ENCODE data around the genes RHBDD3 and SEC14L2.

- PRO-cap: no peak
Measured at GRCh38 chr22:28892111-28892545, 8.8 kb downstream of the ZNRF3 start.

- PRO-cap: no peak
Measured at GRCh38 chr22:29004573-29005510, 56.8 kb downstream of the C22orf31 start.

- PRO-cap: no peak
Measured at GRCh38 chr22:29117771-29118321, 45.0 kb downstream of the KREMEN1 start.

DNA sequence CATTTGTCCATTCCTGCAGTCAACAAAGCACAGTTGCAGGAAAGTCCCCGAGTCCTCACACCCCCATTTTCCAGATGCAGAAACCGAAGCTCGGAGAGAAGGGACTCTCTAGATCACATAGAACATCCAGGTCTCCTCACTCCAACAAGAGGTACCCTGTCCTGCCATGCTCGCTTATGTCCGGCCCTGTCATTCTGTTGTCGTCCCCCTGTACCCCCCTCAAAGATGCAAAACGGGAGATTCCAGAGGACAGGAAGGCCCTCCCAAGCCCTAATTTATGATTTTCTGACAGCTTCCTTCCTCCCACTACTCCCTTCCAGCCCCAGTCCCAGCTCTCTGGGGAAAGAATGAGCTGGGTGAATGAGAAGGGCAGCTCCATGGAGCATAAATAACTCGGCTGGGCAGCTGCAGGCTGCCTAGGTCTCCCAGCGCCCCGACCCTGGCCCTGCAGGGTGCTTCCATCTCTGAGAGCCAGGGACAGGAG is 4.0 kb upstream of the EMID1 start:
- PRO-cap: no peak

DNA sequence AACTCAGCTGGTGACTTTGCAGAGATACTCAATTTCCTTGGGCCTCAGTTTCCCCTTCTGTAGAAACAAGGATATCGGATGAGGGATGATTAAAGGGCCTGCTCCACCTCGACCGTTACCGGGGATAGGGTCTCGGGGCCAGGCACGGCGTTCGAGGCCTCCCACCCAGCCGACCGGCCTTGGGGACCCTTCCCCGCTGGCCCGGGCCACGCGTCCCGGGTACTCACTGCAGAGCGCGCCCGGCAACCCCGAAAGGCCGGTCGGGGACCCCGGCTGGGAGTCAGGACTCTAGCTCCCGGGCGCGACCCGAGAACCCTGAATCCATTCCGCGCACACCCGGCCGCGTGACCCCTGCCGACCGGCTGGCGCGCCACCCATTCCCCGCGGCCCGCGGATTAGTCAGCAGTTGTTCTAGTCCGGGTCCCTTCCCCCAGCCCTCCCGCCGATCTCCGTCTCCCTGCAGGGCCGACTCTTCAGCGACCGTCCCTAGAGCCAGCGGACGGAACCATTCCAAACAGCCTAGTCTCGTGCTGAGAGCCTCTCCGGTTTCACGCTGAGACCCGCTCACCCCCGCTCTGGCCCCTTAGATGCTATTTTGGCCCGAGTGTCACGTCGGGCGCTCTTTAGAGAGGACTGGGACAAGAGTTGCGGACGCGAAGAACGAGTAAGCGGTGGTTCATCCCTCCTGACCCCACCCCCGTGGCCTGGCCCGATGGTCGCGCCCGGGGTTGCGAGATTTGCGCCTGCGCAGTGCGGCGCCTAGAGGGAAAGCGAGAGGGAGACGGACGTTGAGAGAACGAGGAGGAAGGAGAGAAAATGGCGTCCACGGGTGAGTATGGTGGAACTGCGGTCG is at the start of gene RHBDD3:
Gene RHBDD3 (minus strand): TSS at position 461 of the 853 bp plus-strand sequence.
- PRO-cap: unidirectional peak, minus-strand start at position 228 of the sequence; bidirectional peak, plus-strand start at position 748 of the sequence, minus-strand start at position 451 of the sequence

- PRO-cap: no peak
Measured at GRCh38 chr22:29269074-29269305, 922 bp downstream of the EWSR1 start.

GRCh38 chr22:29307191-29307479 is 685 bp downstream of the GAS2L1 start:
- PRO-cap: no peak

DNA sequence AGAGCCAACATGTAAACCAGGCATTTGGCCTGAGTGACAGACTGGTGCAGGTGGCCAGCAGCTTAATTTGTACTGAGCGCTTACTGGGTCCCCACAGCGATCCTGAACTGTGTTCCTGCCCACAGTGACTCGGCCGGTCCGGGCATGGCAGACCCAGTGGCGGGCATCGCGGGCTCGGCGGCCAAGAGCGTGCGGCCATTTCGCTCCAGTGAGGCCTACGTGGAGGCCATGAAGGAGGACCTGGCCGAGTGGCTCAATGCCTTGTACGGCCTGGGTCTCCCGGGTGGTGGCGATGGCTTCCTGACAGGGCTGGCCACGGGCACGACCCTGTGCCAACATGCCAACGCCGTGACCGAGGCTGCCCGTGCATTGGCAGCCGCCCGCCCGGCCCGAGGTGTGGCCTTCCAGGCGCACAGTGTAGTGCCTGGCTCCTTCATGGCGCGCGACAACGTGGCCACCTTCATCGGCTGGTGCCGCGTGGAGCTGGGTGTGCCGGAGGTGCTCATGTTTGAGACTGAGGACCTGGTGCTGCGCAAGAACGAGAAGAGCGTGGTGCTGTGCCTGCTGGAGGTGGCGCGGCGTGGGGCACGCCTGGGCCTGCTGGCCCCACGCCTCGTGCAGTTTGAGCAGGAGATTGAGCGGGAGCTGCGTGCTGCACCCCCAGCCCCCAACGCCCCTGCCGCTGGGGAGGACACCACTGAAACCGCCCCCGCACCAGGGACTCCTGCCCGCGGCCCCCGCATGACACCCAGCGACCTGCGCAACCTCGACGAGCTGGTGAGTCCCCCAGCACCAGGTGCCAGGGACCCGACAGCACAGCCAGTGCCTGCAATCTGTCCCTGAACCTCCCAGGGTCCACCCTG is 1.7 kb downstream of the GAS2L1 start:
- PRO-cap: no peak

- PRO-cap: no peak
Measured at GRCh38 chr22:29346608-29347209, 31.2 kb upstream of the RASL10A start.

- PRO-cap: no peak
Measured at GRCh38 chr22:29579963-29580187, 1.0 kb downstream of the NIPSNAP1 start.

DNA sequence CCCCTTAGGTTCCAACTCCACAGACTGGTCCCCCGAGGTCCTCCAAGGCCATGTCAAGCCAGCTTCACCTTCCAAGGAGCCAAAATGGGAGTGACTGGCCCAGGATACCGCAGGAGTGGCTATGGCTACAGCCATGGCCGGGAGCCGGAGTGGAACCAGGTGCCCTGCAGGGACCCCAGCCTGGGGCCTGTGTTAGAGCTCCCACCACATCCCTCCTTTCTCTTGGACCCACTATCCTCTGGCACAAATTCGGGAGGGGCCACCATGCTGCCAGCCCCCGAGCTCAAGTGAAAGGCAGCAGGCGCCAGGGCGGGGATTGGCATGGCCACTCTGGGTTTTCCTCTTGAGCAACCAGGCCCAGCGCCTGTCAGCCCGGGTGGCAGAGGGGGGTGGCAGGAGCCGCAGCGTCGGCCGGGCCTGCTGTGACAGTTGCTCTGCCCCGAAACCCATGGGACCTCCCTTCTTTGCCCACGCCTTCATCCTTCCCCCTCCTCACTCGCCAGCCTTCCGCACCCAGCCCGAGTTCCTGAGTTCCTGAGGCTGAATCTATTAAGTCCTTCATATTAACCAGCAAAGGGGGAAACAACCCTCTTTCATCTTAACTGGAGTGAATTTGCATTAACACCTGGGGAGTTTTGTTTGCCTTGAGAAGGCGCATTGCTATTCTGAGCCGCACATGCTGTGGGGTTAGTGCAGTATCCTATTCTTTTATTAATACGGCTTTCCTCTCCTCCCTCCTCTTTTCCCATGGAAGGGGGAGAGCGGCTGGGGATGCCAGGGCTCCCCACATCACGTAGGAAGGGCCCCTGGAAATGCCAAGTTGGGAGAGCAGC is 16.8 kb upstream of the CABP7 start:
- PRO-cap: no peak

DNA sequence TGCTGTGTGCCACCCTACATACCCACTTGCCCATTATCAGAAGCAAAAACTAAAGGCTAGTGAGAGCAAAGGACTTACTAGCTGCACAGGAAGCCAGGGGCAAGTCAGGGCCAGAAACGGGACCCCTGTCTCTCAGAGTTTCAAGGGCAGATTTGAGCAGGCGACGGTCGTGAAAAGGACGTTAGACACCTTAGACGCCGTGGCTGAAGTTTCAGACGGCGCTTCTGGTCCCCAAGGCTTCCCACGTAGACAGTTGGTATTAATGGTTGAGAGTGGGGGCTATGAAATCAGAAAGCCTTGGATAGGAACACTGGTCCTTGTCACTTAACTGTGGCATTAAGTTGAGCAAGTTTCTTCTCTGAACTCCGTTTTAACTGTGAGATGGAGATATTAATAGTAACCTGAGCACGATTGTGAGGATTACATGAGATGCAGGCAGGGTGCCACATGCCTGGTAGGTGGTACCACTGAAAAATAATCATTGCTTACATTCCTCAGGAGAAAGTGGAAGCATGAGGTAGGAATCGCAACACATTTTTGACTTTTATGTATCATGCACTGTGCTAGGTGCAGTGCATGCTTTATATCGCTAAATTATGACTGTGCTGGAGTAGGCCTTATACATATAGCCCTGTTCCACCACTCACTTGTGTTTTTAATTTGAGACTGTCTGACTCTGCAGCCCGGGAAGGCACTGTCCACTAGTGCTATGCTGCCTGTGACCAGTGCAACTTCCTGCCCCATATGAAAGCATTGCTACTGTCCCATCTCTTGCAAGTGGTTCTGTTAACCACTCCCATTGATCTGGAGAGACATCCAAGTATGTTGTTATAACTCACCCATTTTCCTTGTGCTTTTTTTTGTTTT is 829 bp downstream of the UQCR10 start:
- PRO-cap: no peak

GRCh38 chr22:29830435-29831048 is 7.5 kb downstream of the ASCC2 start:
- PRO-cap: no peak

GRCh38 chr22:30033159-30033671 is 47.0 kb upstream of the HORMAD2 start:
- PRO-cap: no peak

- PRO-cap: no peak
Measured at GRCh38 chr22:30231038-30231438, 15.5 kb downstream of the LIF start.

DNA sequence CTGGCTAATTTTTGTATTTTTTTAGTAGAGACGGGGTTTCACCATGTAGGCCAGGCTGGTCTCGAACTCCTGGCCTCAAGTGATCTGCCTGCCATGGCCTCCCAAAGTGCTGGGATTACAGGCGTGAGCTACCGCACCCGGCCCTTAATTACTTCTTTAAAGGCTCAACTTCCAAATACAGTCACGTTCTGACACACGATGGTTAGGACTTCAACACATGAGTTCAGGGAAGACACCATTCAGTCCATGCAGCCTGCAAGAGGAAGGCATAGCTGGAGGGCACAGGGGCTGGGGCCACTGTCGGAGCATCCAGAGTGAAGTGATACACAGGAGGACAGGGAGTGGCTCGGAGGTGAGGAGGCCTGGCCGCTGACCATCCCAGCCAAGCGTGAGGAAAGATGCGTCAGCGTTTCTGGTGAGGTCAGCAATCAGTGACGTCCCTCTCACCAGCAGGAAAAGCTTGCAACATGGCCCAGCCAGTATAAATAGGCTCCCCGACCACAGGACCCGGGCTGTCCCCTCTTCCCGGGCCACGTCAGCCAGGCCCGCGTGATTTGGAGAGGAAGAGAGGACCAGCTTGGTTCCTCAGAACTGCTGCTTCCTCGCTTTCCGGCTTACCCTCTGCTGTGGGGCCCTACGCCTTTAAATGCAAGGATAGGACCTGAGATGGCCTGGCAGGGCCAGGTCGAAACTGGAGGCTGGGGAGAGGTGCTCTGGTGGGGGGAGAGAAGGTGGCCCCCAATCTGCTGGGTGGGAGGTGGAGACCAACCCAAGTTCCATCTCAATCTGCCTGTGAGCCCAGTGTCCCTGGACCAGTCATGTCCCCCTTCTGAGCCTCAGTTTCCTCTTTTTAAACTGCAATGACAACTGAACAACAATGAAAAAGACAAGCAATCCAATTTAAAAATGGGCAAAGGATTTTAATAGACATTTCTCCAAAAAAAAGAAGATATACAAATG is 4.2 kb upstream of the OSM start:
- PRO-cap: bidirectional peak, plus-strand start at position 588 of the sequence, minus-strand start at position 321 of the sequence

GRCh38 chr22:30352303-30352790 is 4.3 kb downstream of the SF3A1 start:
- PRO-cap: no peak

GRCh38 chr22:30379220-30379811 is 7.9 kb downstream of the RNF215 start:
- PRO-cap: no peak

DNA sequence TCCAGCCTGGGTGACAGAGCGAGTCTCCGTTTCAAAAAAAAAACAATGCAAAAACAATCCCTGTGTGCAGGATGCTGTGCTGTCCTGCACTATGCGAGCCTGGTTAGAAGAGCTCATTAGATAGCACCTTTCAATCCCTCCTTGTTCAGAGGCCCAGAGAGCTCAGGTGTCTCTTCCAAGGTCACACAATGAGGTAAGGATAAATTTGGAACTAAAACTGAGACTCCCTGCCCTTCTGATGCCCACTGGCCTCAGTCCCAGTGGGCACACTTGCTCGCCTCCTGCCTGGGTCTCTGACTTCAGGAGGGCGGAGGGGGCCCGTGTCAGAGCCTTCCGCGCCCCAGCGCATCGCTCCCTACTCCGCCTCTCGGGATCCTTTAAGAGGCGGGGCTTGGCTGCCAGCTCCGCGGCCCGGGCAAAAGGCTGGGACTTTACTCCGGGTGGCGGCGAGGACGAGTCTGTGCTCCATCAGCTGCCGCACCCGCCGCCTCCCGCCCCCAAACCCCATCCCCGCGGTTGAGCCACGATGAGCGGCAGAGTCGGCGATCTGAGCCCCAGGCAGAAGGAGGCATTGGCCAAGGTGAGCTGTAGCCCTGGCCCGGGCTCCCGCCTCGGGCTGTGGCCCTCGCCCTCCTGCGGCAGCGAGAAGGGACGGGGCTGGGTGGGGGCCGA is at the start of gene SEC14L2:
Gene SEC14L2 (plus strand): TSS at position 428 of the 672 bp plus-strand sequence.
- PRO-cap: bidirectional peak, plus-strand start at position 428 of the sequence, minus-strand start at position 353 of the sequence

GRCh38 chr22:30401854-30402449 is 5.1 kb downstream of the SEC14L2 start:
- PRO-cap: no peak

Data from bile duct (tissue), 1 donor.